Measurements from ENCODE around the genes CLPP, SLC25A41, MBD3L5 and CAMSAP3.

- RRBS: no CpG with 5 or more reads among the region's 14 CpGs
These were observed 3.3 kb downstream of the MLLT1 start for GRCh38 chr19:6276379-6276954.

DNA sequence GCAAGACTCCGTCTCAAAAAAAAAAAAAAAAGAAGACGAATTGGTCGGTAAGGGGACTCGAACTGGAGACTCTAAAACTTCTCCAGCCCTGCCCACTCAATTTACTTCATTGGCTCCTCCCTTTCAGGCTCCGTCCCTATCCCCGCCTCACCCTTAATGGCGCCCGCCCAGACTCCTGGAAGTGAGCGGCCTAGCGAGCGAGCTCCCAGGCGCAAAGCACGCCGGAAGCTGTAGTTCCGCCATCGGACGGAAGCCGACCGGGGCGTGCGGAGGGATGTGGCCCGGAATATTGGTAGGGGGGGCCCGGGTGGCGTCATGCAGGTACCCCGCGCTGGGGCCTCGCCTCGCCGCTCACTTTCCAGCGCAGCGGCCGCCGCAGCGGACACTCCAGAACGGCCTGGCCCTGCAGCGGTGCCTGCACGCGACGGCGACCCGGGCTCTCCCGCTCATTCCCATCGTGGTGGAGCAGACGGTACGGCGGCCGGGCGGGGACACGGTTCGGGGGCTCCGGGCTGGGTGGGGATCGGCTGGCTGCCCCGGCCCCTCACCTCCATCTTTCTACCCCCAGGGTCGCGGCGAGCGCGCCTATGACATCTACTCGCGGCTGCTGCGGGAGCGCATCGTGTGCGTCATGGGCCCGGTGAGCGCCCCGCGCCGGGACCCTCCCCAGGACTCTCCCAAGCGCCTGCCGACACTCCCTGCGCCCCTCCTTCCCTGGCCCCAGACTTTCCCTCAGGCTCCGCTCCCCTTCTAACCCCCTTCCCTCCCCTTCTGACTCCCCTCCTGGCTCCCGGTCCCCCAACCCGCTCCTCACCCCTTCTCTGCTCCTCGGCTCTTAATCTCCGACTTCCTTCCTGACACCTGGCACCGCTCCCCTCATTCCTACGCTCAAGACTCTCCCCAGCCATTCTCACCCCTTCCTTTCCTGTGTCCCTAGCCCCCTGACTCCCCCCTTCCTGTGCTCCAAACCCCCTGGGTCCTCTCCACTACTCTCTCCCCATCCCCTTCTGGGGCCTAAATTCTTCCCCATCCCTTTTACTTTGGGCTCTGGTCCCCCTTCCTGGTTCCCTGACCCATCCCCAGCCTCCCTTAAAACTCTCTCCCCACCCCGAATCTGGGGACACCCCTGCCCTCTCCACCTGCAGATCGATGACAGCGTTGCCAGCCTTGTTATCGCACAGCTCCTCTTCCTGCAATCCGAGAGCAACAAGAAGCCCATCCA is at the start of gene CLPP:
TSS of gene CLPP (plus strand) at position 231 of the 1,222 bp plus-strand sequence.
- RRBS: 1% methylated on average over 14 of the region's 84 CpGs

GRCh38 chr19:6383069-6383543 is 7.4 kb upstream of the PSPN start:
- RRBS: 90% methylated on average over 1 of the region's 20 CpGs

GRCh38 chr19:6414235-6414792 is 10.3 kb downstream of the KHSRP start:
- RRBS: 84% methylated on average over 15 of the region's 32 CpGs

DNA sequence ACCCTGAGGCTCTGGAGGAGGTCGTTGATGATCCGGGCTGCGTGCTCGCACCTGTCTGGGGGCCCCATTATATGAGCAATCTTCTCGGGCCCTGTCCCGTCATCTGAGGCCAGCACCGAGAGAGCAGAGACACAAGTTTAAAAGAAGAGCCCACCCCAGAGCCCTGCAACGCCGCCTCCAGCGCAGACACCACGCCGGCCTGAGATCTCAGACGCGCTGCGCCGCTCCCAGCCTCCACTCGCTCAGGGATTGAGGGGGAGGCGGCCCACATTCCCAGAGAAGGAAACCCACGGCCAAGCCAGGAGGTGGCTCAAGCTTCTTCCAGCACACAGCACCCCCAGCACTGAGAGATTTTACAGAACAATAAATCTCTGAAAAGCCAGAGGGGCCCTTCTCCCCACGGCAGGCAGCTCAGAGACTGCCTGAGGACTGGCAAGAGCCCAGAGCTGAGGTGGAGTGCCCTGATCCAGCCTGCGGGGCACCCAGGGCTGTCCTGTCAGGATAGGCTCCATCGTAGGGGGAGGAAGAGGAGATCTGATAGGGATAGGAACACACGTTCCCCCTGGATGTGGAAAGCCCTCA is 7.5 kb downstream of the KHSRP start:
- RRBS: no CpG with 5 or more reads among the region's 23 CpGs

DNA sequence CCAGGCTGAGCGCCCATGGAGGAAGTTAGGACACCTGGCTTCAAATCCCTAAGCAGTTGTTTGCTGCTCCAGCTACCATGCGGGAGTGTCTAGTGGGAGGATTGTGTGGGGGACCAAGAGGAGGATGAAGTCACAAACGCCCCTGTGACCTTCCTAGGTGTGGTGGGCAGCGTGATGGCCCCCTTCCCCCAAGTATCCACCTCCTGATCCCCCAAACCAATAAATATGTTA is at the start of gene SLC25A41:
TSS of gene SLC25A41 (minus strand) at position 87 of the 231 bp plus-strand sequence.
- RRBS: no CpG with 5 or more reads among the region's 4 CpGs

- RRBS: no CpG with 5 or more reads among the region's 9 CpGs
These were observed 12.9 kb upstream of the TNFSF9 start for GRCh38 chr19:6517810-6518532.

GRCh38 chr19:6521807-6522730 is 8.8 kb upstream of the TNFSF9 start:
- RRBS: no CpG with 5 or more reads among the region's 21 CpGs

GRCh38 chr19:6576920-6578179 is 13.6 kb downstream of the CD70 start:
- RRBS: no CpG with 5 or more reads among the region's 10 CpGs

- RRBS: no CpG with 5 or more reads among the region's 7 CpGs
These were observed 6.5 kb downstream of the TNFSF14 start for GRCh38 chr19:6663462-6663925.

GRCh38 chr19:6730088-6731119 is 7.0 kb downstream of the GPR108 start:
- RRBS: 69% methylated on average over 6 of the region's 35 CpGs

GRCh38 chr19:6806330-6806894 is 33.9 kb downstream of the VAV1 start:
- RRBS: no CpG with 5 or more reads among the region's 9 CpGs

DNA sequence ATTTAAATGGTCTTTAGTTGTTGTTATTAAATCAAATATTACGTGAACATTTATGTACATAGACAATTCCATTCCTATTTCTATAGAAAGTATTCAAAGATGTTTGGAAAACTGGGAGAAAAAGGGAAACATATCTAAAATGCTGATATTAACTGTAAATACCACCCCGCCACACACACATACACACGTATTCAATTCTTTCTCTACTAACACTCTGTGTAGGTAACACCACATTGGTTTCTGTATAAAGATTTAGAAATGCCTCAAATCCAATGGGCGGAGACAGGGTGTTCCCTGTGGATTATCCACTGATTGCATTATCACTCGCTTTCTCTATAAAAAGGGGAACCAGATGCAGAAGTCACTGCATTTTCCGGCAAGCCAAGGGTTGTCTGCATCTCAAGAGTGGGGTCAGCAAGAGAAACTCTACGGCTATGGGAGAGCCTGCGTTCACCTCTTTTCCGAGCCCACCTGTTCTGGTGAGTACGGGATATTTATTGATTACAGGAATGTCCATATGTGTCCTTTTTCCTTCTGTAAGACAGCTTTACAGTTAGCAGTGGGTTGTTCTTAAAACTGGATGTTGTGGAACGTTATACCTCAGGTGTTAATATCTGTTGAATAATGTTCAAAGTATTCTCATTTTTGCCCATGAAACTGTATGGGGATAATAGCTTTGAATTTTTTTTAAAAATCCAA is at the start of gene MBD3L5:
TSS of gene MBD3L5 (plus strand) at position 401 of the 699 bp plus-strand sequence.
- RRBS: no CpG with 5 or more reads among the region's 11 CpGs

DNA sequence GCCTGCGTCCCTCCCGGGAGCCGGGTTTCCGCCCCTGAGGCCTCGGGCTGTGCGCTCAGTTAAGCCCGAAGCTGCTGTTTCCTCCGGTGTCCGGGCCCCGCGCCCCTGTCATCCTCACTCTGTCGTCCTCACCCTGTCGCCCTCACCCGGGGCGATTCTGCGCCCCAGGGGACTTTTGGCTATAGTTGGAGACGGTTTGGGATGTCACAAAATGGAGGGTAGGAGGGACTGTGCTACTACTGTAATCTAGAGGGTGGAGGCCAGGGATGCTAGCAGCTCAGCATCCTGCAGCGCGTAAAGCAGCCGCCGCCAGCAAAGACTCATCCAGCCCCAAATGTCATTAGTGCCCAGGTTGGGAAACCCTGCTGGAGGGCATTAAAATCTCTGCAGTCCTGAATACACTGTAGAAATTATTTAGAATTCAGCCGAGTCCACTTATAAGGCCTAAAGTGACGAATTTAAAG is 338 bp downstream of the ZNF557 start:
- RRBS: 1% methylated on average over 12 of the region's 23 CpGs

- RRBS: under 1% methylated on average over 14 of the region's 85 CpGs
These were observed 29.5 kb downstream of the ZNF557 start for GRCh38 chr19:7098699-7099760.

DNA sequence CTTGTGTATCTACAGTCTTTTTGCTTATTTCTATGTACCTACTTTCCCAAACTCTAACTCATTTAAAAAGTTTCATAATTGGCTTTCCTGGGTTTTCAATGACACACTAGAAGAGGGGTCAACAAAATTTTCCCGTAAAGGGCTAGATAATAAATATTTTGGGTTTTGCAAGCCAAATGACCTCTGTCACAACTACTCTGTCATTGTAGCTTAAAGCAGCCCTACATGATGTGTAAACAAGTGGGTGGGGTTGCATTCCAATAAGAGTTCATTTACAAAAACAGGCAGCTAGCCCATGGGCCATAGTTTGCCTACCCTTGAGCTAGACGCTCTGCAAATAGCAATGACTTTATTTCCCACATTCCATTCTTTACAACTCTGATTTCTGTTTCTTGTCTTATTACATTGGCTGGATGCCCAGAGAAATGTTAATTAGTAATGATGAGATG is 75.9 kb downstream of the ZNF557 start:
- RRBS: no CpG with 5 or more reads among the region's 2 CpGs

DNA sequence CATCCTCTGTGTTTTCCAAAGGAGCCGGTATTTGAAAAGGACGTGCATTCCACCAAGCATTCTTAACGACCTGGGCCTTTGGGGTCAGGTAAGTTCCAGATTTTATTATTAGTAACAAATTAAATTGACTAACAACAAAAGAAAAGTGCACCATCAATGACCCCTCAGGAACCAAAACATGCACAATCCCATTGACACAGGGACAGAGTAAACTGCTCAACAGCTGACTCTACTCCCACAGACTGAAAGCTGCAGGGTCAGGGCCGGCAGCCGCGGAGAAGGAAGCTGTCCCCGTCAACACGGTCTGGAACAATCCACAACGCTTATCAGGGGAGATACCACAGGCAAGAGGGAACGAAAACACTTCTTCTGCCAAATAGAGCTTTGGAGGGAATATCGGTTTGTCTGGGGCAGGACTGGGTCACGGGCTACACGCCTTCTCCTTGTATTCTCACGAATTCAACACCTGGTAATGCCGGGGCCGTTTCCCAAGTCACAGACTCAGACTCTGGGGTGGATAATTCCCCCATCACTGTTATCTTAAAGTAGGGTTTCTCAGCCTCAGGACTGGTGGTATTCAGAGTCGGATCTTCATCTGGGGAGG is 82.7 kb downstream of the INSR start:
- RRBS: no CpG with 5 or more reads among the region's 17 CpGs

GRCh38 chr19:7530193-7530901 is 5.2 kb upstream of the PNPLA6 start:
- RRBS: 92% methylated on average over 1 of the region's 26 CpGs

GRCh38 chr19:7553483-7553960 is 18.0 kb downstream of the PNPLA6 start:
- RRBS: no CpG with 5 or more reads among the region's 3 CpGs

DNA sequence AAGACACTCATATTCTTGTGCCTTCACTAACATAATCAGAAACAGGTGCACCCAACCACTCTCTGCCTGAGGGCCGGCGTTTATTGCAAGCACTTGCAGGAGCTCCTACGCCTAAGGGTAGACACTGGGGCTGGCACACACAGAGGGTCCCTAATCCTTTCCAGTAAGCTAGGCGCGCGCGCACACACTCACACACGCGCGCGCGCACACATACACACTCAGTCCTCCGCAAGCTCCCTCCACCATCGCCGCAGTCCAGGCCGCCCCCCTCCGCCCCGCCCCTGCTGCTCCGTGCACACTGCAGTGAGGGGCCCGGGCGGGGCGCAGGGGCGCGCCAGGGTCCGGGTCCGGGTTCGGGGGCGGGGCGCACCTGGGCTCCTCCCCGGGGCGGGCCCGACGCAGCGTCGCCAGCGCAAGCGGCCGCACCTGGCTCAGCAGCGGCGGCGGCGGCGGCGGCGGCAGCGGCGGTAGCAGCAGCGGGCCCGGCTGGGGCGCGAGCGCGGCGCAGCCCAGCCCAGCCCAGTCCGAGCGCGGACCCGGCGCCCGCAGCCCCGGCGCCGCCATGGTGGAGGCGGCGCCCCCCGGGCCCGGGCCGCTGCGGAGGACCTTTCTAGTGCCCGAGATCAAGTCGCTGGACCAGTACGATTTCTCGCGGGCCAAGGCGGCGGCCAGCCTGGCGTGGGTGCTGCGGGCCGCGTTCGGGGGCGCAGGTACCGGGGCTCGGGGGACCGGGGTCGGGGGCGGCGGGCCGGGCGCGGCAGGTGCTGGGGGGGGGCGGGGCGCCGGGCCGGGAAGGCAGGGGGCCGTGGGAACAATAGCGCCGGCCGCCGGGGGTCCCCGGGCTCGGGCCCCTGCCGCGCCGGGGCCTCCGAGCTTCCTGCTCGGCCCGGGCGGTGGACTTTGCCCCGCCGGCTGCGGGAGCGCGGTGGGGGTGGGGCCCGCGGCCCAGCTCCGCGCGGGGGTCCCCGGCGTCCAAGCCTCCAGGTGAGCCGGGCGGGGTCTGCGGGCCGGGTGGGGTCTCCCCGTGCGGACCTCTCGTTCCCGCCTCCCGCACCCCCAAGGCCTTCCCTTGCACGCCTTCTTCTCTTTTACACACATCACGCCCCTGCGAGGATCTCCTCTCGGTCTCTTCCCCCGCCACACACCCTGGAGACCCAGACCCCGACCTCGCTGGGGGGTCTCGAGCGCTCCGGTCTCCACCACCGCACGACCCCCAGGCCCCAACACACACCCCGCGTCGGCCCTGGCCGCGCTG is at the start of gene CAMSAP3:
TSS of gene CAMSAP3 (plus strand) at position 423 of the 1,255 bp plus-strand sequence.
- RRBS: 2% methylated on average over 39 of the region's 147 CpGs